Neural cell (in vitro differentiated cells): ENCODE measurements around a stretch of chr16.

DNA sequence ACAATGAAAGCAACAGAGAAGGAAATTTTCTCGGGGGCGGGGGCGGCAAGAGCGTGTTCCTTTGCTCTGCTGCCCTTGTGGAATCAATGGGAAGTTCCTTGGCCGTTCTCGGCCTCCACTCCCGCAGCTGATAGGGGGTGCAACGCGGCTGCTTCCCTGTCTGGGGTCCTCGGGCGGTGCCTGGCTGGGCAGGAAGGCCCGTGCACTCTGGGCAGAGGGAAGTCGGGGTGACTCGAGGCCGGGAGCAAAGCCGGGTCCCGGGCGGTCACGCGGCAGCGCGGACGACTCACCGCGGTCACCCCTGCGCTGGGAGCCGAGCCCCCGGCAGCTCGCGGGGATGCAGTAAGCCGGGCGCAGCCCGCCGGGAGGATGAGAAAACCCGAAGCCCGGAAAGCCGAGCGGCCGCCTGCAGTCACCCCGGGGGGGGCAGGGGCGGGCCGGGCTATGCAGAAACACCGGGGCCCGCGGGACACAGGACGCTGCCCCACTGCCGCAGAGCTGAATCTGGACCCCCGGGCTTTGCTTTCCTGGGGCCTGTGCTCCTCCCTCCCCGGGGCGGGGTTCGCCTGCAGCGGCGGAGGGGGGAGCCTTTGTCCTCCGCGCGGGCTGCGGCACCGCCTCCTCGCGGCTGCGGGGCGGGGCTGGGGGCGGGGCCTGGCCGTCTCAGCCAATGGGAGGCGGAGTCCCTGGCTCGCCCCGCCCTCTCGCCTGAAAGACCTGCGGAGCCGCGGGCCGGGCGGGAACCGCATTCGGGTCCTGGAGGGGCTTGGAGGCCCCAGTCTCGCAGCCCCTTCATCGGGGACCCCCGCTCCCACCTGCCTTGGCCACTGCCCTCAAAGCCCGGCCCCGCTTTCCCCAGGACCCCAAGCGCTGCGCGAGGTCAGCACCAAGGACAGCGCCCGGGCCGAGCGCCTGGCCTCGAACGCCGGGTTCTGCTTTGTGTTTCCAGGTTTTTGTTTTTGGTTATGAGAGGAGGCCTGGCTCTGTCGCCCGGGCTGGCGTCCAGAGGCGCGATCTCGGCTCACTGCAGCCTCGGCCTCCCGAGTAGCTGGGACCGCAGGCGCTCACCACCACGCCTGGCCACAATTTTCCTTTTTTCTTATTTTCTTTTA lies 2.8 kb downstream of the TUBB3 start:
- RAMPAGE, long total RNA: no peak

DNA sequence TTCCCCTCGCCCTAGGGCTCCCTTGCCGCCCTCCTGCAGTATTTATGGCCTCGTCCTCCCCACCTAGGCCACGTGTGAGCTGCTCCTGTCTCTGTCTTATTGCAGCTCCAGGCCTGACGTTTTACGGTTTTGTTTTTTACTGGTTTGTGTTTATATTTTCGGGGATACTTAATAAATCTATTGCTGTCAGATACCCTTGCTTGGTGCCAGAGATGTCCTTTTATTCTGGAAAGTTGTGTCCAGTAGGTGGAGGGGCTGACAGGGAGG lies 12.7 kb downstream of the TUBB3 start:
- RAMPAGE, long total RNA: no peak

DNA sequence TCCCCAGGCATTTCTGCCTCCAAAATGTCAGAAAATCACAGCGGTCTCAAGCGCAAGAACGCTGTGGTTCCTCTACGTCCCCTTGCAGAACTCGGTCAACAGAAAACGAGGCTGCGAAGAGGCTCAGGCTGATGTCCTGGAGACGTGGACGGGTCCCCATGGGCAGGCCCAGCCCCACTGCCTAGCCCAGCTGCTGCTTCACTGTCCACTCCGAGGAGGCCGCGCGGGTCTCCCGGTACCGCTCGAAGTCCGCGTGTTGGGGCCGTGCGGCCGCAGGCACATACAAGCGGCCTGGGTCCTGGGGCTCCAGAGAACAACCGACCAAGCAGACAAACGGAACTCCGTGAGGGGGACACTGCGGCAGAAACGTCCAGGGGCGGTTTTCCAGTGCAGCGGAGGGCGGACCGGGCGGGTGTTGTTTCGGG lies 23.4 kb downstream of the DEF8 start:
- RAMPAGE, long total RNA: no peak

DNA sequence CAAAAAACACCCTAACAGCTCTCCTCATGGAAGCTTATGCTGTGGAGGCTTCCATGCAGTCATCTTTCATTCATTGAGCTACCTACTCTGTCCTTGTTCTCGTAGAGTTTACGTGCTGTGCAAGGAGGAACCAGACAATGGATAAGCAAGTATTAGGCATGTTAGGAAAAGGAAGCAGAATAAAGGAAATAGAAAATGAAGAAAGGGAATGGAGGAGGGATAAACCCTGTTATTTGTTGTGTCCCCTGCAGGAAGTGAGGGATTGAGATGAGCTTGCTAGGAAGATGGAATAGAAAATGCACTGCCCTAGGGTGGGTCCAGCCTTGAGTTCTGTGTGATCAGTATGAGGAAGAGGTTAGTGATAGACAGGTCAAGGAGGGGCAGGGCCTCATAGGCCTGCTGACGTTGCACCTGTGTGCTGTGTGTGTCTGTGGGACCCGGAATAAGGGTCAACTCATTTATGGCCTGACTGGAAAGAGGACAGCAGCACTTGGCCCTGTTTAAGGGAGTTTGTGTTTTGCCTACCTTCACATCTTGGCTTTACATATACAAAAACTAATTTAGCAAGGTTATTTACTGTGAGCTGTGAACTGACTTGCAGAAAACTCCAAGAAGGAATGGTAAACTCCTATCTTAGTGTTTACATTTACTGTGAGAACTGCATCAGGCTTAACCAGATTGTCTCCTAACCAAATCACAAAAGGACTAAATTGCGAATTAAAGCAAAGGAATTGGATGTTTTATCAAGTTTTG lies 26.3 kb downstream of the DEF8 start:
- RAMPAGE, long total RNA: no peak

DNA sequence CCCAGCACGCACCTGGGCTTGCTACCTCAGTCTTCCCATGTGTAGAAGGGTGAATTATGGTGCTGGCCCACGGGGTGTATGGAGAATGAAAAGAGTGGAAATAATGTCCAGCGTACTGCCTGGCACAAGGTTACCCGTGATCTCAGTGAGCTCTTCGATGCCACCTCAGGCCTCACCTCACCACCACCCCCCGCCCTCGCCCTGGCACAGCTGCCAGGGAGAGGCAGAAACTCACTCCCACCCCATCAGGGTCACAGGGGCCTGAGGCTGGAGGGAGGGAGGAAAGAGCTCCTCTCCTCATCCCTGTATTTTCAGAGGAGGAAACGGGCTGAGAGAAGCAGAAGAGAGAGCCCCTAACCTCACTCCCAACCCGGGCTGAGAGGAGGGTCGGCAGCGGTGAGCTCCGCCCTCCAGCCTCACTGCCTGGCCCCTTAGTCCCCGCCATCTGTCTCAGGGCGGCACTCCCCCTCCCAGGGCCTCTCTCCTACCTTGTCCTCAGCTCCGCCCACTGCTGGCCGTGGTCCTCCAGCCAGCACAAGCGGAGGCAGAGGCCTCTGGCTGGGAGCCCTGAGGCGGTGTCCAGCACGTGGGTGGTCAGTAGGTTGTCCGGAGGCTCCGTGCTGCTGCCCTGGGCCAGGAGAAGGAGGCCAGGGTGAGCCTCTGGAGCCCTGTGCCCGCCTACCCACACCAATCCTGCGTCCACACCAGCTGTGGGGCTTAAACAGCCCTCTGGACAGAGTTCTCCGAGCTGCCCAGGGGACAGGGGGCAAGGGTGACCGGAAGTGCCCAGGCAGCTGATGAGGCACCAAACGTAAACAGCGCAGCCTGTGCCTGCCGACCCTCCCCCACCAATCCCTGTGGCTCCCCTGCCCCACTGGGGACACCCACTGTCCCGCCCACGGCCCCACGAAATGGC lies 24.2 kb downstream of the GAS8 start:
- RAMPAGE, long total RNA: no peak

DNA sequence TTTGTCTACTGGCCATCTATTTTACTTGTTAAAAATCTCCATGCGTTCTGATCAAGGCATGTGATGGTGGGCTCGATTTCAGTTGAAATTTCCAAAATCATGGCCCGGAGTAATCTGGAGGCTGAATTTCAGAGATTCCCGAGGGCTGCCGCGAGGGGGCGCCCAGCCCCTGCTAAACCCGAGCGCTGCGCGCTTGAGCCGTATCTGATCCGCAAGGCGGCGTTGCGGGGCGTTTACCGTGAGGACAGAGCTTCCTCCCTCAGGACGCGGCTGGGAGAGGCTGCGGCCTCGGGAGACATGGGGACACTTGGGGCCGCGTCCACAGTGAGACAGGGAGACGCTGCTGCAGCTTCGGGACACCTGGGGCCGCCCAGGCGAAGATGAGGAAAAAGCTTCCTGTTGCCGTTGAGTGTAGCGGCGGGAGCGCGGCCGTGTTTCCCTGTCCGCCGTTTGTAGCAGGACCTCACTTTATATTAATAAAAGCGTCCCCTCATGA lies 4.9 kb upstream of the PRDM7 start:
- RAMPAGE, long total RNA: no peak